Daoy (cell line): ENCODE data around the gene SPATA31A1.

DNA sequence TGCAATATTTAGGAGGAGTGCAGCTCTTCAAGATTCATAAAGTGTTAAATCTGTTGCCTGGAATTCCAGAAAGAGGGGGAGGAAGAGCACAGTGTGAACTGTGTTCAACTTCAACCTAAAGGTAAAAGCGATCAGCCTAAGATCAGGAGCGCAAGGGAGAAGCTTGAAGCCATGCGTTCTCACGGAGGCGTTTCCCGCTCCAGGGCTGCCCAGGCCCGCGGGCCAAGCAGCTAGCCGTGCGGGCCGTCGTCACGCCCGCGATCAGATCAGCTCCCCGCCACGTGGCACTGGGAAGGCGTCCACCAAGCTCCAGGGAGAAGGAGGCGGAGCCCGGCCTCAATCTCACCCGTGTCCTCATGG is 41.1 kb upstream of the ZCCHC7 start:
- RAMPAGE, long total RNA, result no peak

GRCh38 chr9:37093066-37093350 is 27.4 kb upstream of the ZCCHC7 start:
- RAMPAGE, long total RNA, result no peak

DNA sequence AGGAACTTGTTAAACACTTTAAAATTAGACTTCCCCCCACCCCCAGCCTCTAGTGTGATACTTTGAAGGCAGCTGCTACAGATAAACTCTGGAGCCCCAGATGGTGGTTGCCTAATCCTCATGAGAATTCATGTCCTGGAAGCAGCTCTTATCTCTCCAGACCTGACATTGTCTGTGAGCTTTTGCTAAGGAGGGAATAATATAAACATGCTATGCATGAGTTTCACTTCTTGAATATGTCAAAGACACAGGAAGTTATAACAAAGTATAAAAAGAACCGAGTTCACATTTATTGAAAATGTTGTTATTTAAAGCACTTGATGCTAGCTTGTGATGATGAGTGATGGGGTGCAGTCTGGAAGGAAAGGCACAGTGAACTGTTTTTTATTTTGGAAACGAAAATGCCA is 76.8 kb downstream of the ZCCHC7 start:
- RAMPAGE, long total RNA, result no peak

- RAMPAGE, long total RNA, result no peak
Measured at GRCh38 chr9:37431254-37431971, 8.9 kb downstream of the GRHPR start.

DNA sequence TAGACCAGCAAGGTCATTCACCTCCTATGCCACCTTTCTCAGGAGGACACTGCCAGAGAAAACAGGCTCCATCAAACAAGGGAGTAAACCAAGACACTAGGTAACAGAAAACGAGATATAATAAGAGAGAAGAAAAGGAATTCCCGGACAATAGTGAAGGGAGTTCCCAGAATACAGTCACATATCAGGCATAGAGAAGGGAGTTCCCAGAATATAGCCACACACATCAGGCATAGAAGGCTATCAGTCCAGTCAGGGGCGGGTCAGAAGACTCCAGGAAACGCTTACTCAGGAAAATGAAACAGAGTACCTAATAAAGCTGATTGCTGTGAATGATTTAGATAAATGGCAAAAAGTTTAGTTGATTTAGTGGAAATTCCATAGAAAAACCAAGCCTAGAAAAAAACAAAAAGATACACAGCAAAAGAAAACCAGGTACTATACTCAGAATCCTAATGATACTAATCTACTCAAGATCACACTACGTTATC is 4.9 kb downstream of the TOMM5 start:
- RAMPAGE, long total RNA, result no peak

- RAMPAGE, long total RNA, result no peak
Measured at GRCh38 chr9:37775162-37776507, 9.2 kb downstream of the EXOSC3 start.

- RAMPAGE, long total RNA, result no peak
Measured at GRCh38 chr9:37913500-37914114, 9.7 kb upstream of the SLC25A51 start.

GRCh38 chr9:37963963-37964814 is 60.3 kb upstream of the SLC25A51 start:
- RAMPAGE, long total RNA, result no peak

GRCh38 chr9:37998779-37999099 is 70.3 kb downstream of the SHB start:
- RAMPAGE, long total RNA, result no peak

GRCh38 chr9:38004908-38005314 is 64.1 kb downstream of the SHB start:
- RAMPAGE, long total RNA, result no peak

GRCh38 chr9:38060696-38061058 is 8.3 kb downstream of the SHB start:
- RAMPAGE, long total RNA, result no peak

GRCh38 chr9:39355356-39355885 is at the start of gene SPATA31A1:
SPATA31A1 (plus strand) TSS chr9:39355669.
- RAMPAGE, long total RNA, result no peak

- RAMPAGE, long total RNA, result no peak
Measured at GRCh38 chr9:40601000-40601868, 527.2 kb downstream of the FOXD4L6 start.

DNA sequence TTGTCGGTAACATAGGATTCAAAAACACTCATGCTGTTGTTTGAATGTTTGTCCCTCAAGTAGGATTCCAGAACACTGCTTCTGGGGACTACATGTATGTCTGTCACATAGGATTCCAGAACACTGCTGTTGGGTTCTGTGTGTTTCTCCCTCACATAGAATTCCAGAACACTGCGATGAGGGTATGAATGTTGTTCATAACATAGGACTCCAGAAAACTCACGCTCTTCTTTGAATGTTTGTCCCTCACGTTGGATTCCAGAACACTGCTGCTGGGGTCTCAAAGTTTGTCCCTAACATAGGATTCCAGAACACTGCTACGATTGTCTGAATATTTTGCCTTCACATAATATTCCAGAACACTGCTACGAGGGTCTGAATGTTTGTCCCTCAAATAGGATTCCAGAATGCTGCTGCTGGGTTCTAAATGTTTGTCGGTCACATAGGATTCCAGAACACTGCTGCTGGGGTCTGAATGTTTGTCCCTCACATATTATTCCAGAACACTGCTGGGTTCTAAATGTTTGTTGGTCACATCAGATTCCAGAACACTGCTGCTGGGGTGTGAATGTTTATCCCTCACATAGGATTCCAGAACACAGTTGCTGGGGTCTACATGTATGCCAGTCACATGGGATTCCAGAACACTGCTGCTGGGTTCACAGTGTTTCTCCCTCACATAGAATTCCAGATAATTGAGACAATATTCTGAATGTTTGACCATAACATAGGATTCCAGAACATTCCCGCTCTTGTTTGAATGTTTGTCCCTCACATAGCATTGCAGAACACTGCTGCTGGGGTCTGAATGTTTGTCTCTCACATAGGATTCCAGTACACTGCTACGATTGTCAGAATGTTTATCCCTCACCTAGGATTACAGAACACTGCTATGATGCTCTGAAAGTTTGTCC is 202.1 kb downstream of the FOXD4L6 start:
- RAMPAGE, long total RNA, result no peak

GRCh38 chr9:42365745-42366089 is 182.3 kb downstream of the SPATA31A6 start:
- RAMPAGE, long total RNA, result no peak

GRCh38 chr9:42568819-42569462 is 385.5 kb downstream of the SPATA31A6 start:
- RAMPAGE, long total RNA, result no peak

- RAMPAGE, long total RNA, result no peak
Measured at GRCh38 chr9:61667701-61668021, 477.8 kb downstream of the SPATA31A7 start.

- RAMPAGE, long total RNA, result no peak
Measured at GRCh38 chr9:62376445-62377093, 1186.7 kb downstream of the SPATA31A7 start.

GRCh38 chr9:62802363-62802981 is 1612.6 kb downstream of the SPATA31A7 start:
- RAMPAGE, long total RNA, result start-site peak on the plus strand at chr9:62802752-62802780, 22 and 15 reads in 2 replicates

DNA sequence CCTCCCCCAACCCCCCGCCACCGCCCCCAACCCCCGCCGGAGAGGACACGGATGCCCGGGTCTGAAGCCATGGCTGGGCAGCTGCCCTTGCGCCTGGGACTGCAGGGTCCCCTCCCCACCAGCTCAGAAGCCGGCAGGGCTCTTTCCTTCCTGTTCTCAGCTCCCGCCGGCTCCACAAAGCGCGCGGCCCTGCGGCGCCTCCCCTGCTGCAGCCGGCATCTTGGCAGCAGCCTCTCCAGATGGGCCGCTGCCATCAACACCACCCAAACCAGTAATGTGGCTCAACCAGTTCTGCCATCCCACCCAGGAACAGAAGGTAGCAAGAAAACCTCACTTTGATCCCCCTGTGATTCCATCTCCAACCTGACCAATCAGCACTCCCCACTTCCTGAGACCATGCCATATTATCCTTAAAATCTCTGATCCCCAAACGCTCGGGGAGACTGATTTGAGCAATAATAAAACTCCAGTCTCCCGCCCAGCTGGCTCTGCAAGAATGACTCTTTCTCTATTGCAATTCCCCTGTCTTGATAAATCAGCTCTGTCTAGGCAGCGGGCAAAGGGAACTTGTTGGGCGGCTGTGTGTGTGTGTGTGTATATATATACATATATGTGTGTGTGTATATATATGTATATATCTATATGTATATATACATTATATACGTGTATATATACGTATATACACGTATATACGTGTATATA is 1674.8 kb downstream of the SPATA31A7 start:
- RAMPAGE, long total RNA, result no peak